ENCODE measurements around a stretch of chr2.

- PRO-cap = no peak
Observed at GRCh38 chr2:137921095-137921519, 43.2 kb upstream of the HNMT start.

DNA sequence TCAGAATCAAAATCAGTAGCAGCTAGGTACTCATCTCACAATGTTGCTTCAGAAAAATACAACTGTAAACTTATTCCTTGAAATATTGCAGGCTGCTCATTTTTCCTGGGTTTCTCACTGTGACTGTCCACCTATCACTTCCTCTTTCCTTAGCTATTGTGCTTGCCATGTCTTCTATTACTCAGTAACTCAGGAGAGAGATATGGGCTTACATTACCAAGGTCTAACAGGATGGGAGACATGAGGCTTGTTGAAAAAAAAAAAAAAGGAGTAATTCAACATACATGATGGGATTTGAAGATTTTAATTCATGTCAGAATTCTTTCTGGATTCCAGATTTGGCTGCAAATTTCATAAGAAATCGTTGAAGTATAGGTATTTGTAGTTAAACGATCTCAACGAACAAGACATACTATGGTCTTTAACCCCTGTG lies 16.9 kb upstream of the HNMT start:
- PRO-cap = unidirectional peak, plus-strand start at position 108 of the sequence; bidirectional peak, plus-strand start at position 184 of the sequence, minus-strand start at position 141 of the sequence

GRCh38 chr2:137952889-137953120 lies 11.5 kb upstream of the HNMT start:
- PRO-cap = no peak

DNA sequence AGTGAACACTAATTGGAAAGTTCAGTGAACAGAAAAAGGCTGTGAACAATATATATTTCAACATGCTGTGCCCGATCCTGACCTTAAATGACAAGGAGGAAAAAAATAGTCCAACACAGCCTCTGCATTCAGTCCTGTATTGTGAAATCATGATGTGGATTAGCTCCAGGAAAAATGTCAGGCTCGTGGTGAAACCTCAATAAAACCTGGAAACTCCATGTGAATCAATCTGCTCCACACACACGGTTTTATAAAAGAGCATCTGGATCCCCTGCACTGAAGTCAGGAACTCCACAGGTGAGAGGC lies 145.4 kb upstream of the SPOPL start:
- PRO-cap = no peak

DNA sequence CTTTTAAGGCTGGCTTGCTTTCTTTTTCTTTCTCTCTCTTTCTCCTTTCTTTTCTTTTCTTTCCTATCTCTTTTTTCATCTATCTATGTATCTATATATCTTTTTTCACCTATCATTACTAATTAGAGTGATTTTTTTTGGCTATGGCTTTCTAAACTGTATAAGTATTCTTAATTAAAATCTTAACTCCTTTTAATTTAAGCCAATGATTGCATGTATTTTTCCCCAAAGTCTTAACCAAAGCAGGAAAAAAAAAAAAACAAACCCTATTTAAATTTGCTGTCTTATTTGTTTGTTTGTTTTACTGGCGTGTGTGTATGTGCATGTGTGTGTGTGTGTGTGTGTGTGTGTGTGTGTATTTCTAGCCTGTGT lies 730.2 kb upstream of the NXPH2 start:
- PRO-cap = no peak

GRCh38 chr2:142462817-142463037 lies 331.9 kb upstream of the LRP1B start:
- PRO-cap = no peak

DNA sequence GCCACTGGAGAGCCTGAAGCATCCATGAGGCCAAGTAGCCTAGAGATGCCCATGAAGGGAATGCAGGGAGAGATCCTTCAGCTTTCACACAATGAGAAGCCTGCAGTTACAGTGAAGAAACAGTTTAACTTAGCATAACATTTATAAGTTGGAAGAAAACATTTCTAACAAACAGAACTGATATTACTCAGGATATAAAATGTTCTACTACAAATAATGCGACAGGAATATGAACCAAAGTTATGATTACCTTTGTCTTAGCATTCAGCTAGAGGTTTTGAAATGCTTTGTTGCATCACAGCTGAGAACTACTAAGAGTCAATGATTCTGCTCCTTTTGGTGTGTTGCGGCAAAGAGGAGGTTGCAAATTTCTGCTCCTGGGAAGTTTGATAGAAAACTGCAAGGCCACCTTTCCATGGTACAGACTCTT lies 6.9 kb upstream of the KYNU start:
- PRO-cap = no peak

DNA sequence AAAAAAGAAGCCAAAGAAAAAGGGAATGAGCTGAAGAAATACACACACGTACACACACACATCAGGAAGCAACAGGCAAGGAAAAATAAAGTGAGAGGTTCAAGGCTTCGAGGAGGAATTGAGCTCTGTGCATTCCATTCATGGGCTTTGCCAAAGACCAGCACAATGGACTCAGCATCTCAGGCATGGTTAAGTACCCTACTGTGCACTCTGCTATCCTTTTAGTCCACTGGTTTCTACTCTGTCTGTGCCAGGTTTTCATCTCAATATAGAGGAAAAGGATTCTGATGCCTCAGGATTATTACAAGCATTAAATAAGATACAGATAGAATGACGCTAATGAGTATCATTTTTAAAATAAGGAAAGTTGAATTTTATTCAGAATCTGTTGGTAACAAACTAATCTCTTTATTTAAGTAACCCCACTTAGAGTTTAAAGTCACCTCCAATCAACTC lies 2.0 kb downstream of the KYNU start:
- PRO-cap = no peak

DNA sequence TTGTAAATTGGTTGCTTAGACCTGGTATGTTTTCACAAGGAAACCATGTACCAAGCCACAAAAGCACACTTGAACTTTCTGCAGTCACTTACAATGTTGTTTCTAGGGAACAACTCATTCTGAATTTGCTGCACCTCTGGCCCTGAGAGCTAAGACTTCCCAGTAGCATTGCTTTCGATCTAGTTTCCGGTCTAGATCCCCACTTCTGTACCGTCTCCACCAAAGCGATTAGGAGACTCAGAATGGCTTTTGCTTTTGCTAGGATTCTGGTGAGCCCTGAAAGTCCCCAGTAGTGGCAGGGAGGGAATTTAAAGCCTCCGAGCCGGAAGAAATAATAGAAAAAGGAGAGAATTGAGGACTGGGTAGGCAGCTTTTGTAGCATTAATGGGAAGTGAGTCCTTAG lies 313.0 kb downstream of the ARHGAP15 start:
- PRO-cap = no peak

- PRO-cap = no peak
Observed at GRCh38 chr2:144183601-144184315, 148.6 kb downstream of the GTDC1 start.

DNA sequence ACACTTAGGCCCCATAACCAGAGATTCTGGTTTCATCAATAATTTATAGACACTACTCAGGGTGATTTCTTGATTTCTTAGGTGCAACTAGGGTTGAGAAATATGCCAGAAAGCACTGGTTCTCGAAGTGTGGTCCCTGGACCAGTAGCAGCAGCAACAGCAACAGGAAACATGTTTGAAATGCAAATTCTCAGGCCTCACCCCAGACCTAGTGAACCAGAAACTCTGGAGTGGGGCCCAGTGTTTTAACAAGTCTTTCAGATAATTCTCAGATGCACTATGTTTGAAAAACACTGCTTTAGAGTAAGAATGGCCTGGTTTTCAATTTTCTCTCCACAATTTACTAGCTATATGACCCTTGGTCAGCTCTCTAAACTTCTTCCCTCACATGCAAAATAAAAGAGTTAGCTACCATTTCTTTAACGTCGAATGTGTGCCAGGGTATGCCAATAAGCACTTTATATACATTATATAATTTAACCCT lies 91.3 kb downstream of the GTDC1 start:
- PRO-cap = no peak

GRCh38 chr2:144388428-144389095 lies 56.2 kb upstream of the GTDC1 start:
- PRO-cap = no peak

DNA sequence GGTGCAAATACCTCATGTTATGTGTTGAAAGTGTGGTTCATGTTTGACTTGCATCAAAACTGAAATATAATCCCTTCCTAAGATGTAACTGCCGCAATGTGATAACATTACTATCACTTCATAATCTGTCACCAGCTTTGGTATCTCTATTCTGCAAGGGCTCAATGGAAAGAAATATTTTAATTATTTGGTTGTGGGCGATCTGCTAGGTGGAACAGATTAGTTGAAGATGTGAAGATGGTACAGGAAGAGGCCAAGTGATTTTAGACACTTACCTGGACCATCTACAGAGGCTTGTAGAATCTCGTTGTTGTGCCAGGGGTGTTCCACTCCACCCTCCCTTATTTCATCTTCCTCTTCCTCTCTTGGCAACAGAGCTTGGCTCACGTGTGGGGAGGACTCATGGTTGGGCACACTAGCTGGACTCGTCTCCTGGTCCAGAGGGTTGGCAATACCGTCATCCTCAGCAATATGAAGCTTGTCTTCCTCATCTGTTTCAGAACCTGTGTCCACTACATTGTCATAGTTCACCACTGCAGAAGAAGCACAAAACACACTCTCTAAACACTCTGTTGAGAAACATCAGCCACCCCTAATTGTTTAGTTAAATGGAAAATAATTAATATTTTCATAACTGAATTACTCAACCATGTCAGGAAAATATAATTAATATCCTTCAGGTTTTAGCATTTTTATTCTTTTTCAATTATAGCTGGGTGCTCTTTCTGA lies 90.3 kb downstream of the ZEB2 start:
- PRO-cap = no peak

- PRO-cap = no peak
Observed at GRCh38 chr2:144445215-144446375, 74.3 kb downstream of the ZEB2 start.

DNA sequence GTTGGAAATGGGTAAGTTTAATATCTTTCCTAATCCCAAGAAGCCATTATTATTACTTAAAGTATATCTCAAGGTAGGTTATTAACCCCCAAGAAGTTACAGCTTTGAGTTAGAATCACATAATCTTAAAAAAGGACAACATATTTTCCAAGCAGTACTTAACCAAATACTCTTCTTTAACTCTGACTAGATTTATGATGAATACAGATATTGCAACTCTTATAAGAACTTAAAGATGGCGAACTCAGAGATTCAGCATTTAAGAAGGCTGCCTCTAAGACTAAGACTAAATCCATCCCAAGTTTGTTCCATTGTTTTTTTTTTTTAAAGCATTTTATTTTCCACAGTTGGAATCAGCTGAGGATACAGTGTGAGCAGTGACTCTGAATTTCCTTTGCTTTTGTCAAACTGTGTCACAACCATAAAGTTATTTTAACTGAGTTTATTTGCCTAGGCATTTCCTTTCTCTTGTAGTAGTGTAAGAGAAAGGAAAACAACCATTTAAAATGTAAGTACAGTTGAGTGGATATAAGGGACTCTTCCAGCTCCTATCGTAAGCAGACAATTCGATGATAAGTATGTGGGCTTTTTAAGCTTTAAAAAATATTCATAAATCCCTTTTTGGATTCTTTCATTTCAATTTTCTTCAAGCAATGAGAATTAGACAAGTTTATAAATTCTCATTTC lies 64.0 kb downstream of the ZEB2 start:
- PRO-cap = no peak

DNA sequence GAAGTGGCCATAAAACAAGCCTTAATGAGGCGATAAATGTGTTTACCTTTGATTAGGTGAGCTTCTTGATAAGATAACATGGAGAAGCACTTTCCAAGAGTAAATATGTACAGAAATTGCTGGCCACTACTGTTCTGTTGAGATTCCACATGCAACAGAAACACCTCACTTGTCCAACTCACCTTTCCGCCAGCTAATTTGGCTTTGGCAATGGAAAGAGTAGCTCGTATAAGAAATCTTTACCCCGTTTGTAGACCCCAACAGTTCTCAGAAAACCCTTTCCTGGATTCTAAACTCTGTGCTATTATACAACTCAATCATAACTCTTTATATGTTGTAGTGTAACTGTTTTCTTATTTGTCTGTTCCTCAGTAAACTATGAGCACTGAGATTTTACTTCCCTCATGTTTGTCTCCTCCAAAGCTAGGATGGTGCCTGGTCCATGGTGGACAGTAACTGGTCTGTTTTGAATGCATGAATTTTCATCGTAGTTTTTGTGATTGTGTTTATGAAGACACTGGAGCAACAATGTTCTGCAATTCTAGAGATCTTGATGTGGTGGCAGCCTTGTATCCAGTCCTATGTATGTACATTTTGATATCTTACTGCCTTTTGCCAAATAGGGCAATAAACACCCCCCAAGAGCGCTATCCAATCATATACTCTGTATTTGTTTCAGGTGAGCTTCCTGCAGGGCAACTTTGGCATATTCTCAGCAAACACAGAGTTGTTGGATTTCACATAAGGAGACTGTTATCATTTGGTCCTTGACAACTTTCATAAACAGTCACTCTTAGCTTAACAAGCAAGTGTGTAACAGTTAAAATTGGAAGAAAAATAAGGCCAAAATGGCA lies 54.8 kb downstream of the ZEB2 start:
- PRO-cap = no peak

DNA sequence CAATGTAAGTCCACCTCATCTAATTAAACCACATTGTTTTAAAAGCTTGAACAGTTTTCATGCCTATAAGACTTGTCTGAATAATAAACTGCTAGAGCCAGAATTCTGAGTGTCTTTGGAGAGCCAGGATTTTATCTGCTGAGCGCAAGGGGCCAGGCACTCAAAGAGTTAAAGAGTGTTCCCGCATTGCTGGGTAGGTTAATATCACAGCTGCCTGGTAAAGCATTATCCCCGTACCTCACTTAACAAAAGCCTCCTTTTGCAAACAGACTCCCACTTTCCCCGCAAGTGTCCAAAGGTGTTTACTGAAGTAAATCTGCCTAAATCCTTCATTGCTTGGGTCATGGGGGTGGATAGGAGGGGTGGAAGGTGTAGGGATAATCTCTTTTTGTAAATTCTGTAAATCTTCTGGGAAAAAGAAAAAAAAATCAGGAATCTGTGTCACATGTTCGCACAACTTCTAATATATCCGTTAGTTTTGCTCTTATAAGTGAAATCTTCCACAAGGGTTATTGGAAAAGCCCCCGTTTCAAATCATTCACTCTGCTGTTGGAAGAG lies 10.8 kb downstream of the ZEB2 start:
- PRO-cap = no peak

DNA sequence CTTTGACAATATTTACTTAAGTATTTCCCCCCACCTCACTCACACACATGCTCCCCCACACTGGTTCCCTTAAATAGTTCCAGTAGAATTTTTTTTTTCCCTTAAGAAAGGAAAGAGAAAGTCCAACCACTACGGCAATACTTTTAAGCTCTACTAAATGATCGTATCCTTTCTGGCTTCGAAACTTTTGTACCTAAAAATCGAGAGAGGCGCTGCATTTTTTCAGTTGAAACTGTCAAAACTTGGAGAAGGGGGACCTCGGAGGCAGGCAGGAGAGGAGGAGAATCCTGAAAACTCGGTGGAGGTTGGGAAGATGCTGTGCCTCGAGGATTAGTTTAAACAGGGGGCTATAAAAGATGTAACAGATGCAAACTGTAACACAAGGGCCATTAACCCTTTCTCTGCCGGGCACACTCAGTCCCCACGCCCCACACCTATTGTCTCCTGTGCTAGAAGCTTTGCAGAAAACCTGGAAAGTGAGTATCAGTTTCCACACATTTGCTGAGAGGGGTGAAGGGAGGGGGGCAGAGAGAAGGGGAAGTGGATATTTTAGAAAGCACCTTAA lies 1.7 kb downstream of the ZEB2 start:
- PRO-cap = no peak

GRCh38 chr2:144518974-144519790 lies 737 bp downstream of the ZEB2 start:
- PRO-cap = bidirectional peak, plus-strand start at chr2:144519411, minus-strand start at chr2:144519260

GRCh38 chr2:144703739-144704430 lies 184.0 kb upstream of the ZEB2 start:
- PRO-cap = no peak